ENCODE measurements around a stretch of chr10.

- PRO-cap, result no peak
Measured at GRCh38 chr10:23369942-23370628, 25.5 kb upstream of the C10orf67 start.

GRCh38 chr10:24251248-24252171, 42.6 kb downstream of the KIAA1217 start:
- PRO-cap, result unidirectional peak, minus-strand start at chr10:24251680

- PRO-cap, result no peak
Measured at GRCh38 chr10:24488445-24489132, 235.1 kb downstream of the ARHGAP21 start.

- PRO-cap, result unidirectional peak, minus-strand start at chr10:24494925
Measured at GRCh38 chr10:24494789-24495417, 228.8 kb downstream of the ARHGAP21 start.

- PRO-cap, result no peak
Measured at GRCh38 chr10:24591027-24591839, 132.5 kb downstream of the ARHGAP21 start.

DNA sequence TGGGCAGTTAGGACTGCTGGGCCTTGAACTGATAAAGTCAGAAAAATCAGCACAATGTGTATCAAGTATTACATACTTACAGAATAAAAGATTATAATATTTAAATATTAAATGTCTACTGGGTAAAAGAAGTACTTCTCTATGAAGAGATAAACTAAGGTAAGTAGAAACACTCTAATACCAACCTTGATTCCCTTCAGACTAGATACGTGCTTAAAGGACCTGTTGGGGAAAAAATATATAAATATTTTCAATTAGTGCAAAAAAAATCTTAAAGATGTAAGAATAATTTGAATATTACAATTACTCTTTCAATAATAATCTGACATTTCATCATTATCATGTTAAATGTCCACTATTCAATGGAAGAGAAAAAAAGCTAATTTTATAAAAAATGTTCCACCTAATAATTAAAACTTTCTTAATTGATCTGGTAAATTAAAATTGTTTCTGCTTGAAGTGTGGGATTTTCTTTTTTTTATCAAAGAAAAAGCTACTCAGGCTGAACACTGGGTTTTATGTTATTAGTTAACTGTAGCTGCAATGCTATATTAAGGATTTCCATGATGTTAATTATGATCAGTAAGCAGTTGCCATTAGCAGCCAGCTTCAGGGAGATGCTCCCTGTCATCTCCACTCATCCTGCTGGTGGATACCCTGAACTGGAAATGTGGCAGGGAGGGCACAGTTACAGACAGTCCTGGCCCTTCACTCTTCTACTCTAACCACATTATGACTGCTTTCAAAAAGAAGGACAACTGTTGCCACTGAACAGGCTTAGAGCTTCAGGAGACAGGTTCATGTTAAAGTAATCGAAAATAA, 119.3 kb downstream of the ARHGAP21 start:
- PRO-cap, result no peak

GRCh38 chr10:24722165-24722428, 1.6 kb downstream of the ARHGAP21 start:
- PRO-cap, result no peak

- PRO-cap, result bidirectional peak, plus-strand start at chr10:24724245, minus-strand start at chr10:24723878; bidirectional peak, plus-strand start at chr10:24724860, minus-strand start at chr10:24724661
Measured at GRCh38 chr10:24724096-24724758, 540 bp upstream of the ARHGAP21 start.

DNA sequence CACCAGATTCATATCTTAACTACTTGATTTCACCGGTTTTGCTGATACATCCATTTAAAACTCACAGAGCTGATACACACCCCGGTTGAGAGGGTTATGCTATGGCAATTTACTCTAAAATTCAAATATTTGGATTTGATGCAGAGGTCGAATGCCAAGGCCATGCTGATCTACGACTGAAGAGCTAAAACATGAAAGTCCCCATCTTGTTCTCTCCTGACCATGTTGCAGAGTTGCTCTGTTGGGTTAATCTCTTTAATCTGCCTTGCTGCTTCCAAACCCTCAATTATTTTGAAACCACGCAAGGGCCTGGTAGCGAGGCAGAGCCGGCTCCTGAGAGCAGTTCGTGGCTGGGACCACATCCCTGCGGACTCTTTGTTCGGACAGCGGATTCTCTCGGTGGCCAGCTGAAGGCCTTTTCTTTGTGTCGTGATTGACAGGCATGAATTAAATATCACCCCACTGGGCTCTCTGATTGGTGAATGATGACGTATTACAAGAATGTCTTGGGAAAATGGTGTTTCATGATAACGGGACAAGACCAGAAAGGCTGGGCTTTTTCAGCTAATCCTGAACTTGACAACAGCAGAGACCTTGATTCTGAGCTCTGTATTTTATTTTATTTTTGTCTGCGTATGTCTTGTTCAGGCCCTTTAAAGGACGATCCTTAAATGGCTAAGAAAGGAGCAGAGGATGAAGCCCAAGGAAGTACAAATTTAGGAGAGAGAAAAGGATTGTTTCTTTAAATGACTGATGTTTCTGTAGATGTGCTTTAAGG, 66.9 kb upstream of the ARHGAP21 start:
- PRO-cap, result no peak

DNA sequence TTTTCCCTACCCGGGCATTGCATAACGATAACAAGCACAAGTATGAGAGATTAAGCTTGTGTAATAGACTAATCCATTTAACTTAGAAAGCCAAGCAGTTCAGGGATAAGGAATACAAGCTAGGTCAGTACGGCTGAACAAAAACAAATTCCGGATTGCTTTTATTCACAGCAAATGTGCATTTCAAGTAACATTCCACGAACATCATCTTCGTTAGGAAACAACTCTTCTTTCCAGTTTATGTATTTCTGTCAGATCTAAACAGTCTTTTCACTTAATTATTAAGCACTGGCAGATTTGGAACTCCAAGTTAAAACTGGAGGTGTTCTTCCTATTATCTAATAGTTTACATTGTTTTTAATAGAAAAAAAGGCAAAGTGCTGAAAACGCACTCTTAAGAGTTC, 81.2 kb downstream of the PRTFDC1 start:
- PRO-cap, result no peak

DNA sequence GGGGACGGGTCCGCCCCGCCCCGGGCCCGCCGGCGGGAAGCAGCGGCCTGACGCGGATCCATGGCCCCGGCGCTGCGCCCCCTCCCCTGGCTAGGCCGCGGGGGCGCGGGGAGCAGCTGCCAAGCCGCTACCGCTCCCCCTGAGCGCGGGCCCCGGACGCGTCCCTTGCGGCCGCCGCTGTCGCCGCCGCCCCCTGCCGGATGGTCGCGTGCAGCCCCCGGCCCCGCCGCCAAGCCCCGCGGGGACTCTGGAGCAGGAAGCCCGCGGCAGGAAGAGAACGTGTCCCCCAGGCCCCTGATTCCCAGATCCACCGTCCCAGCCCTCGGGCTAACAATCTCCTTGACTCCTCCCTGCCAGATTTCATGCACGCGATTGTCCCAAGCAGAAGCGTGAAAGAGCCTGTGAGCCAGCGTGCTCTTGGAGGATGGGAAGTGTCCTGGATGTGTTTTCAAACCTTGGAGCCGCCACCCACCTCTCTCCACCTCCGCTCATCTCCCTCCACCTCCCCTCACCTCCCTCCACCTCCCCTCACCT, 353 bp upstream of the PRTFDC1 start:
- PRO-cap, result bidirectional peak, plus-strand start at position 304 of the sequence, minus-strand start at position 160 of the sequence

- PRO-cap, result no peak
Measured at GRCh38 chr10:26392134-26392850, 45.8 kb upstream of the APBB1IP start.

DNA sequence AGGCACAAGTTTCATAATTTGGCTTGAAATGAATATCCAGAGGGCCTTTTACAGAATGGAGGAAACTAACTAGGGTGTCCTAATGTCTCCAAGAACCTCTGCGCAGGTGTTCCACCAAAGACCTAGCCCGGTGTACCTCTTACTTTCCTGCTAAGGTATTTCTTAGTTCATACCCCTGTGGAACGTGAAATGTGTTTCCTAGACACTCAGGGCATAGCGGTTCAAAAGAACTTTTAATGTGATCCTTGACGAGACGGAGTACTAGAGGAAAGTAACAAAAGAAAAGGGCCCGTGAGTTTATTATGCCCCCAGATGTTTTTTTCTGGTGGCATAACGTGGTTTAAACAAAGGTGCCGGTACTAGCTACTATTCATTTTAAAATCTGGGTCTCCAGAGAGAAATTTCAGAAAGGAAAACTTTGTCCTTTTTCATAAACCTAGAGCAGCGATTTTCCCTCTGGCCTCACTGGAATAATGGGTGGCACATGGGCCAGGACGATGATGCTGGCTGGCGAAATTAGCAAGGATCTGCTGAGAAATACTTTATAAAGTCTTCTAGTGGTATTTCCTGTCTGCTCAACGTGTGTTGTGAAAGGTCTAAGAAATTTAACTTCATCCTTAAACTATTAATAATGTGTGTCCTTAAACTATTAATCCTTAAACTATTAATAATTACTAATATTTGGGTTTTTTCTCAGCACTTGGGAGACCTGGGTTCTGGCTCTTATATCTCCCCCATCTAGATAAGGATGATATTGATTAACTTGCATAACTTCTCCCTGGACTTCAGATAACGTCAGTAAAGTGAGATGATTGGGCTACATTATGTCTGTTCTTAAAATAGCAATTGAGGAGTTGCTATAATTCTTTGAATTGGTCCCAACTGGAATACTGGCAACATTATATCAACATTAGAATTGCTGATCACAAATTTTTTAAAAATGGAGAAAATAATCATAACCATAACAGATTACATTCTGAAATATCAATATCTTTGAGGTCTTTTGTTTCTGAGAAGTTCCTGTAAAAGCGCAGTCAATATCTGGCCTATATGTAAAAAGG, 1.6 kb downstream of the APBB1IP start:
- PRO-cap, result no peak

DNA sequence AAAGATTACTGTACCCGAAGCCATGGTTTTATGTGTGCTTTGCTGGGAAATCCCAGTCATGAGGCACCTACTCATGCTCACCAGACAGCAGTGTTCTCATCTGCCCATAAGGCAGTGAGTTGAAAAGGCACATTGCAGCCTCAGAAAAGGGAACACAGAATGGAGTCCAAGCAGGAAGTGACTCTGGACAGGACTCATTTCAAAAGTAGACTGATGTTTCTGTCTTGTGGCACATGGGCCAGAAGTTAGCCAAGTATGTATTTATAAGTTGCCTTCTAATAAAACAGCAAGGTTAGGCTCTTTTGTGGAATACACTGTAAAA, 40.2 kb downstream of the PDSS1 start:
- PRO-cap, result no peak

GRCh38 chr10:26859522-26860003, 1.2 kb downstream of the ABI1 start:
- PRO-cap, result no peak

- PRO-cap, result no peak
Measured at GRCh38 chr10:27063513-27064430, 36.5 kb downstream of the ANKRD26 start.

- PRO-cap, result no peak
Measured at GRCh38 chr10:27136143-27136660, 18.0 kb downstream of the YME1L1 start.

DNA sequence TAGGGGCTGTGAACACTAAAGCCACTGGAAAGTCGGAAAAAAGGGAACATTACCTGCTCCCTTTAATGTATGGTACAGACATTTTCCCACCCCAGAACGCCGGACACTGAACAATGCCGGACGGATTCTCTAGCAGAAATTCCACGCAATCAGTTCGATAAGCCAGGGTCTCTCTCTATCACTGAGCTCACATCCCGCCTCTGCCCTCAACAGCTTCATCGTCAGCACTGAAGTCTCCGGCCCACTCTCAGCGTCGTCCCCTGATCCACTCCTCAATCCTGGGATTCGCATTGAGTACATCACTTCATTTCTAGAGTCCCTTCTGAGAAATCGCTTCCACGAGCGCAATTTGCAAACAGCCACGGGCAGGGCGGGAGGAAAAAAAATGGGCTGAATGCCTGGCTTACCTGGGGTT, 406 bp downstream of the YME1L1 start:
- PRO-cap, result bidirectional peak, plus-strand start at position 186 of the sequence, minus-strand start at position 229 of the sequence

- PRO-cap, result no peak
Measured at GRCh38 chr10:27154186-27154274, 154 bp downstream of the YME1L1 start.

GRCh38 chr10:27547234-27548011, 43.3 kb downstream of the RAB18 start:
- PRO-cap, result no peak